Umbilical cord (tissue), 2 donors: ENCODE results near the gene ARHGAP25.

GRCh38 chr2:68250077-68250478 is 2.3 kb downstream of the PPP3R1 start:
- RAMPAGE, long total RNA: no peak

GRCh38 chr2:68318287-68318511 is 1.6 kb downstream of the CNRIP1 start:
- RAMPAGE, long total RNA: no peak

DNA sequence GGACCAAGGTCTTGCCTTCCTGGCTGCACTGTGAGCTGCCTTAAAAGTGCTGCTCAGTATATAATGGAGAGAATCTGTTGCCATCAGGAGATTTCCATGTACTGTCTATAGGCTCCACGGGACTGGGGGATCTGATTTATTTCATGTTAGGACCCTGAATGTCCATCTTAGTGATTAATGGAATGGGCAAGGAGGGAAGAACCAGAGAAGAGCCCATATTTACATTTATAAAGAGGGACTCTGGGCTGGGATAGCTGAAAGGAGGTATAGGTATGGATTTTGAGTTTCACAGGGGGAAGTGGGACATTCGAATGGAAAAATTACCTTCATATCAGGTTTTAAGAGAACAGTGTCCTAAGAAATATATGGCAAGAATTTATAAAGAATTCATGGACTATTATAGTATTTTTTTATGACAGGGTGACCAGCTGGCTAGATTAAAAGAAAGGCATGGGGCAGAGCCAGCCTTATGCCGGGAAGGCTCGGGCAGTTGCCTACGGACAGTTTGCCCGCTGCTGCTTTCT is 24.3 kb downstream of the PLEK start:
- RAMPAGE, long total RNA: no peak

GRCh38 chr2:68389828-68390262 is 24.8 kb downstream of the PLEK start:
- RAMPAGE, long total RNA: no peak

GRCh38 chr2:68689839-68690561 is 44.6 kb upstream of the ARHGAP25 start:
- RAMPAGE, long total RNA: no peak

- RAMPAGE, long total RNA: no peak
These were observed at the start of gene ARHGAP25 for GRCh38 chr2:68734537-68735634. ARHGAP25 (plus strand) TSS chr2:68734811.

- RAMPAGE, long total RNA: no peak
These were observed 32.8 kb downstream of the ARHGAP25 start for GRCh38 chr2:68767081-68768045.

DNA sequence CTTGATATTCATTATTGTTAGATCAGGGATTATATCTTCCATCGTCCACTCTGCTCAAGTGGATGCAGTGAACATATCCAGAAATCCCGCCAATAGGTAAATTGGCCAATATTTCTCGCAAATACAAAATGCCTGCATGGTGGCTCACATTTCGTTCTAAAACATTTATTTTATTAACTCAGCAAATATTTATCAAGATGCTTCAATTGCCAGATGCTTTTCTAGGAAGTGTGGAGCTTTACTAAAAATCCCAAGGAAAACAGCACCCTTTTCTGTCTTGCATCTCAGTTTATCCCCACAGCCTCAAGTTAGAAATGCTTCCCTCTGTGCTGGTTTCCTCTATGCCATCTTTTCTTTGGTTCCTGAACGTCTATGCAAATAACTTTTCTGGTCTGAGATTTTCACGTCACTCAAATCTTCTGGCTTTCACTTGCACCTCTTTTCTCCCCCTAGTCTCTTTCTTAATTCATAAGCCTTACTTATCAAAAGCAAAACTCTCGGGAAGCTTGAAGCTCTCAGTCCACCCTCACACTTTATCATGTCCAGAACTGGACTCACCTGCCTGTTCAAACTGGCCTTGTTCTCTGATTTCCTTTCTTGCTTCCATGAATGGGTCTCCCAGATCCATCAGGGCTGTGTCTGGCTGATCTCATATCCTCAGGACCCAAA is 33.8 kb downstream of the ARHGAP25 start:
- RAMPAGE, long total RNA: no peak

GRCh38 chr2:68799565-68800164 is 65.1 kb downstream of the ARHGAP25 start:
- RAMPAGE, long total RNA: no peak

DNA sequence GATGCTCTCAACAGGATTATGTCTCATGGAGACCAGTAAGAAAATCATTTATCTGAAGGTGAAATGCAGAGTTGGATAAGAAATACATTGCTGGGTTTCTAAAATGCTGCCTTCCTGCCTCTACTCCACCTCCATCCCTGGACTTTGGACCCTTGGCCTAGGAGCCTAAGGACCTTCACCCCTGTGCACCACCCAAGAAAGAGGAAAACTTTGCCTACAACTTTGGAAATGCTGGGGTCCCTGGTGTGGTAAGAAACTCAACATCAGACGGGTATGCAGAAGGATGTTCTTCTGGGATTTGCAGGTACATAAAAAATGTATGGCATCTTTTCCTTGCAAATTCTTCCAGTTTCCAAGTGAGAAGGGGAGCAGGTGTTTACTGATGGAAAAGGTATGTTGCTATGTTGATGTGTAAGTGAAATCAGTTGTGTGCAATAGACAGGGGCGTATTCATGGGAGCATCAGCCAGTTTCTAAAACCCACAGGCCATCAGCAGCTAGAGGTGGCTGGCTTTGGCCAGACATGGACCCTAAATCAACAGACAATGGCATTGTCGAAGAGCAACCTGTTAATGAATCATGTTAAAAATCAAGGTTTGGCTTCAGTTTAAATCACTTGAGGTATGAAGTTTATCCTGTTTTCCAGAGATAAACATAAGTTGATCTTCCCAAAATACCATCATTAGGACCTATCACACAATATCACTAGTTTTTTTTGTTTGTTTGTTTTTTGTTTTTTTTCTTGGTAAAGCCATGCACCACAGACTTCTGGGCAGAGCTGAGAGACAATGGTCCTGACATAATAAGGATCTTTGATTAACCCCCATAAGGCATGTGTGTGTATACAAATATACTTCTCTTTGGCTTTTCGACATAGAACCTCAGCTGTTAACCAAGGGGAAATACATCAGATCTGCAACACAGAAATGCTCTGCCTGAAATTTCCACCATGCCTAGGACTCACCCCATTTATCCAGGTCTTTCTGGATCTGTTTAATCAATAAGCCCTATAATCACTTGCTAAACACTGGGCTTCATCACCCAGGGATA is 140.9 kb downstream of the GFPT1 start:
- RAMPAGE, long total RNA: no peak

GRCh38 chr2:69306095-69306768 is 80.8 kb downstream of the GFPT1 start:
- RAMPAGE, long total RNA: no peak

- RAMPAGE, long total RNA: no peak
These were observed 64.3 kb downstream of the GFPT1 start for GRCh38 chr2:69322558-69323297.

DNA sequence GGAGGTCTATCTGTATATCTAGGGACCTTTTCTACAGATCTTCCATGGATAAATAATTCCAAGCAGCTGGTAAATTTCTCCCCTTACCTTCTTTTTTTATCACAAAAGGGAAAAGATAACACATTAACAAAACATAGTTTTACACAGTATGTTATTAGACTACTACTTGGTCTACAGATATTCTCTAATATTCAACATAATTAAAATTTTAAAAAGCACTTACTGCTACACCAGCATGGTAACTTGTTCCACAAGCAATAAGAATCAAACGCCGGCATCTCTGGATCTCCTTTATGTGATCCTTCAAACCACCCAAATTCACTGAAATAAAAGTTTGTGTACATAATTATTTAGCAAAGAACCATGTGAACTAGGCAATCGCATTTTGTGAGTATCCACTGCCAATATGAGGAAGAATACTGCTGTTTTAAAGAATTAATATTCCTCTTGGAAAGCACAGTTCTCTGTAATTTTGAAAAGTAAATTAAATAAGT is 45.1 kb downstream of the GFPT1 start:
- RAMPAGE, long total RNA: no peak

- RAMPAGE, long total RNA: no peak
These were observed 1.1 kb upstream of the GFPT1 start for GRCh38 chr2:69388075-69388573.

DNA sequence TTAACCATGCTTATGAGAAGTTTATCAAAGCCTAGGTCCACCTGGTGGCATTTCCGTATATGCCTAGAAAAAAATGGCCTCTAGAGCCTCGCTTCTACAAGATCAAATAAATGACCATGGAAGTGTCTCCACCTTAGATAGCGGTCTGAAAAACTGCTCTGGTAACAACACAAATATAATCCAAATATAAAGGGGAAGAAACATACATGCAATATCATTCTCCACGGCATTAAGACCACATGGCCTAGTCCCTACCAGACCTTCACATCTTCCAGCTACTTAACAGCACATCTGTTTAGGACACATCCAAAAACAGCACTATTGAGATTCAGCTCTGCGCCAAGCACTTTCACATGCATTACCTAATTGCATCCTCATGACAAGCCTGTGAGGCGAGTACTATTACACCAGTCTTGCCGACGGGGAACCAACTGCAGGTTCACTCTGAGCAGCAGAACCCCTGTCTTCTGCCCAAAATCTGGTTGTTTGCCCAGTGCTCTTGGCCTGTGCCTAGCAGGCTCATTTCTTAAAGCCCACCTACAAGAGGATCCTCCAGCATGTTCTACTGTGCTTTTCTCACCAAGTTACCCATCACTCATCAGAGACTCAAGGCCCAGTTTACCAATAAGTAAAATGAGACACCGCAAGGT is 66.7 kb downstream of the AAK1 start:
- RAMPAGE, long total RNA: no peak

DNA sequence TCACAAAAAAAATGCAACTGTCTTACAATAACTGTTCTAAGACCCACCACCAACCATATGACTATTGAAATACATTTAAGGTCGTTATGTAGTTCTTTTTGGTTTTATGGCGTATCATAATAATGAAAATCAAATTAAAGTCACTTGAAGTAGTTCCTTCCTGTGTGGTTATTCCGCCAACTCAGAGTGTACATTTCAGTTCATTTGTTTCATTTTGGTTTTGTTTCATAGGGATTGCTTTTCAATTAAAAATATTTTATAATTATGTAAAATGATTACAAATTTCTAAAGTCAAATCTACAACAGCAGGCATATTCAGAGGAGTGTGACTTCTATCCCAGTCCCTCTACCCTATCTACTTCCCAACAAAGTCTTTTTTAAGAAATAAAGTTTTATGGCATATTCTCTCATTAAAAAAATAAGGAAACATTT is 46.0 kb upstream of the AAK1 start:
- RAMPAGE, long total RNA: no peak

DNA sequence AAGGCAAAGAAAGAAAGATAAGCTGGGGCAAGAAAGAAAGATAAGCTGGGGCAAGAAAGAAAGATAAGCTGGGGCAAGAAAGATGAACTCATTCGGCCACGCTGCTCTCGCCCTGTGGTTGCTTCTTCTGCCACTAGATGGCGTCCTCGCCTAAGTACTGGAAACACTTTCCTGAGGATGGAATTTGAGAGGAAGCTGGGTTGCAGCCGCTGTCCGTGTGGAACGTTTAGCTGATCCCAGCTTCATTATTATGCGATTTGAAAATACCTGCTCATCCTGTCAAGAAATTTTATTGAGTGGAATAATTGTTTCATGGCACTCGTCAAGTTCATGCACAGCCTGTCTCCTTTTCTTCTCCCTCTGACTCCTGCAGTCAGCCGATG is 17.2 kb upstream of the ANXA4 start:
- RAMPAGE, long total RNA: no peak

- RAMPAGE, long total RNA: no peak
These were observed 1.7 kb upstream of the ANXA4 start for GRCh38 chr2:69740282-69740640.

- RAMPAGE, long total RNA: no peak
These were observed 39.4 kb downstream of the ANXA4 start for GRCh38 chr2:69781271-69781807.

DNA sequence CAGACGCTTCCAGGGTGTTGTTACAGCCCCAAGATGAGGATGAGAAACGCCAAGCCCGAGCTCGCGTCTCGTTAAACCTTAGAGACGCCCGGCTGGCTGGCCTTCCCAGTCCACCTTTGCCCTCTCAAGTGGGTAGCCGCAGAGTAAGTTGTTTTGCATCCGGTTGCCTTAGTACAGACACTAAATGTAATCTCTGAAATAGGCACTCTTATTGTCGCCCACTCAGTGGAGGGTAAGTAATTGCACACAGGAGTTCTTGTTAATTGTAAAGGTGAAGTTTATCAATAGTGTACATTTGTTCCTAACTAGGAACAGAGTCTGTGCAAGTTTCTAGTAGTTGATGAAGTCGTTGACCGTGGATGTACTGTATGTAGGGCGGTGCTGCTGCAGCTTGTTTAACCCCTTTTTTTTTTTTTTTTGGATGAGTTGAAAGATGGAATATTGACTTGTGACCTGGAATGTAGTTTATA is 936 bp downstream of the GMCL1 start:
- RAMPAGE, long total RNA: no peak